Osteocyte (in vitro differentiated cells): ENCODE measurements around the gene LCN6.

DNA sequence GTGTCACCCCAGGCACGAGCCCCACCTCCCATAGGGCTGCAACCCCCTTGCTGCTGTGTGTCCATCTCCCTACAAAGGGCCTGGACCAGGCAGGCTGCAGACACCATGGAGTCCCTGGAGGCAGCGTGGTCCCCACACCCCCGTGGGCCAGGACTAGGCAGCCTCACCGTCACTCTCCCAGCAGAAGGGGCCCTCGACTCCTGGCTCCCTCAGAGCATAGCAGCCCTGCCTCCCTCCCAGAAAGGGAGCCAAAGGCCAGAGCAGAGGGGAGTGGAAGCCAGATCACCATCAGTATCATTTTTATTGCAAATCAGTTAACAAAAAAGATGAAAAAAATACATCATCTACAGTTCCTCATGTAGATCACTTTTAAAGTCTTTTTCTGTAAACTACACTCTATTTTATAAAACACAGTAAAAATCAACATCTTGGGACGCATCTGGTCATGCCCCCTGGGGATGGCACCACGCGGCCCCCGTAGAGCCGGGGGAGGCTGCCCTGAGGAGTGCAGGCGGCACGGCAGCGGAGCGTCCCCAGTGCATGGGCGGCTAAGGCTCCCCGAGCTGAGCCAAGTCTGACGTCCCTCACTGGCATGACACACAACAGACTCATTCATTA, 11.4 kb upstream of the SEC16A start:
- PRO-cap = no peak

DNA sequence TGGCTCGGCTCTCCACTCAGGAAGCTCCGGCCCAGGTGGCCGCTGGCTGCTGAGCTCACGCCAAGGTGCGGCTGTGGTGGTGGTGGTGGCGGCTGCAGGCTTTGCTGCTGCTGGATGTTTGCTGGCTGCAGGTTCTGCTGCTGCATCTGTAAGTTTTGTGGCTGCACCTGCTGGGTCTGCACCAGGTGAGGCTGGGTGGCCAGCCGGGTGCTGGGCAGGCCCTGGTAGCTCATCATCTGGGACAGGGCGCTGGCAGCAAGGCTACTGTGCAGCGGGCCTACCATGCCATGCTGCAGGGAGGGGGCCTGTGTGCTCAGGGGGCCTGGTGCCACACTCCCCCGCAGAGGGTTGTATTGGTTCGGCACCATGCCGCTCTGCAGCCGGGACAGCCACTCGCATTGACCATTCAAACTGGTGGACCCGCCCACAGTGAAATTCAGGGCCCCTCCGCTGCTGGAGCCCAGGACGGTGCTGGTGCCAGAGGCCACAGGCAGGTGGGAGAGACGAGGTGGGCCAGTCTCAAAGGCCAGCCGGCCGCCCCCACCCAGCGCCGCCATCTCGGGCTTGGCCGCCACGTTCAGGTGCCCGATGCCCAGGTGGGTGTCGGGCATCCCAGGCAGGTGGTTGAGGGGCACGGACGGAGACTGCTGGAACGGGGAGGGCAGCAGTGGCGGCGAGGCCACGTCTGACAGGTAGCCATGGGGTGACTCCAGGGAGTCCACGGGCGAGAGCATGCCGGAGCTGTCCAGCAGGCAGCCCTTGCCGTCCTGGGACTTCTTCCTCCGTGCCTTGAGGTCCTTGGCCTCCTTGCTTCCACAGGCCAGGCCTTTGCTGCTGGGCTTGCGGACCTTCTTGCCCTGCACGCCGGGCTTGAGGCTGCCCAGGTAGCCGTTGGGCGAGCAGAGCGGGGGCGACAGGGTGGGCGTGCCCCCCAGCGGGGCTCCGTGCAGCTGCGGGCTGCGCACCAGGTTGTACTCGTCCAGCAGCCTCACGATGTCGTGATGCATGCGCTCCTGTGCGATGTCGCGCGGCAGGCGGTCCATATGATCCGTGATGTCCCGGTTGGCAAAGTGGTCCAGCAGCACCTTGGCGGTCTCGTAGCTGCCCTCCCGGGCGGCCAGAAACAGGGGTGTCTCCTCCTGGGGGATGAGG, 14.0 kb upstream of the SEC16A start:
- PRO-cap = no peak

DNA sequence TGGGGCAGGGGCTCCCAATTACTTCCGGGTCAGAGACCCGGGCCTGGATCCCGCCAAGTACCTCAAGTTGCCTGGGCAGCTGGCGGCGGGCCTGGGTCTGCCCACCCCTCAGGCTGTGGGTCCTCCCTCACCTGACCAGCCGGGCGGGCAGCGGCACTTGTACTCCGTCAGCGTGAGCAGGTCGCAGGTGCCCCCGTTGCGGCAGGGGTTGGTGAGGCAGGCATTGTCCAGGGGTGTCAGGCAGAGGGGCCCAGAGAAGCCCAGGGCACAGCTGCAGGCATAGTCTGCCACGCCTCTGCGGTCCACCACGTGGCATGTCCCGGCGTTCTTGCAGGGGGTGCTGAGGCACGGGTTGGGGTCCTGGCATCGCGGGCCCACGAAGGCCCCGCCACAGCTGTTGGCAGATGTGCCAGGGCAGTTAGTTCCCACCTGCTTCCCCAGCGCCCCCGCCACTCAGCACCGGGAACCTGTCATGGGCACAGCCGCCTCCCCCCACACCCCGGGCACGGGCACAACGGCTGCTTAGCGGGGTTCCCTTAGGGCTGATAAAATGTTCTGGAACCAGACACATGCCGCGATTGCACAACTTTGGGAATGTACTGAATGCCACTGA, 22.2 kb downstream of the NOTCH1 start:
- PRO-cap = no peak

GRCh38 chr9:136526553-136527074, 19.2 kb downstream of the NOTCH1 start:
- PRO-cap = no peak

DNA sequence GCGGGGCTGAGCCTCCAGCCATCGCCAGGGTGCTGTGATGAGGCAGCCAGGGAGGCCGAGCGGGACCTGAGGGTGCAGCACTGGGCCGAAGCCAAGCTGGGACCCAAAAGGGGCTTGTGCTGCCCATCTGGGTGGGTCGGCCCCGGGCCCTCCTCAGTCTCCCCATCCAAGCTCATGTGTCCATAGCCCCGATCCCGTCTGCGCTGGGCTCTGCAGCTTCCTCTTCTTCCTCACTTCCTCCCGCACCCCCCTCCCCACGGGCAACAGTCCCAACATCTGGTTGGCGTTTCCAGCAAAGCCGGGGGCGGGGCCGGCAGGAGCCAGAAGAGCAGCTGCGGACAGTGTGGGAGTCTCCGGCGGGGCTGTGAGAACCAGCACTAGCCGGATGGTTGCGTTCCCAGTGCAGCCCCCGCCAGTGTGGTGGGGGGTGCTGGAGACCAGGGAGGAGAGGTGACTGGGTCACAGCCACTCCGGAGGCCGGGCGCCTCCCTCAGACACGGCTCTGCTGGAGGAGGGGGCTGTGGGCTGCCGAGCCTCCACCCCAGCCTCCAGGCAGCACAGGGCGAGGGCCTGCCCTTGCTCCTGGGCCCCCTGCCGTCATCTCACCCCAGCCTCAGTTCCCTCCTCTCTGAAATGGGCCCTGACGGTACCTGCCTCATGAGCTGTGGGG, 41.3 kb upstream of the NOTCH1 start:
- PRO-cap = unidirectional peak, plus-strand start at position 323 of the sequence

GRCh38 chr9:136619664-136620290, 42.9 kb upstream of the EGFL7 start:
- PRO-cap = no peak

DNA sequence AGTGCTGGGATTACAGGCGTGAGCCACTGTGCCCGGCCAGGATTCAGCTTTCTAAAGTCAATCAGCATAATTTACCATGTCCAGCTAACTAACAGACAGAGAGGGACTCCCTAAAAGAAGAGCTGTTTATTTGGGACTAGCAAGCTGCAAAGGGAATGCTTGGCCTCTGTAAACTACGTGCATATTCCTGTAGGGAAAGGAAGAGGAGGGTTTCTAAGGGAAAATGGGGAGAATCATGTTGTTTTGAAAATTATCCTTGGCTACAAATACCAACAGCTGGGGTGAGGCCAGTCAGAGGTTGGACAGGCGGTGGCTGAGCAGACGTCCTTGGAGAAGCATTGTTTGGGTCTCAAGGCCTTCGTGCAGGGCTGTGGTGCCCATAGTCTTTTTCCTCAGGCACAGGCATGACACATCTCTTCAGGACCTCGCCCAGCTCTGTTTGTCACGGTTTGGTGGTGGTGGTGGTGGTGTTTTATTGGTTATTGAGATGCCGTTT, 27.9 kb upstream of the EGFL7 start:
- PRO-cap = no peak

DNA sequence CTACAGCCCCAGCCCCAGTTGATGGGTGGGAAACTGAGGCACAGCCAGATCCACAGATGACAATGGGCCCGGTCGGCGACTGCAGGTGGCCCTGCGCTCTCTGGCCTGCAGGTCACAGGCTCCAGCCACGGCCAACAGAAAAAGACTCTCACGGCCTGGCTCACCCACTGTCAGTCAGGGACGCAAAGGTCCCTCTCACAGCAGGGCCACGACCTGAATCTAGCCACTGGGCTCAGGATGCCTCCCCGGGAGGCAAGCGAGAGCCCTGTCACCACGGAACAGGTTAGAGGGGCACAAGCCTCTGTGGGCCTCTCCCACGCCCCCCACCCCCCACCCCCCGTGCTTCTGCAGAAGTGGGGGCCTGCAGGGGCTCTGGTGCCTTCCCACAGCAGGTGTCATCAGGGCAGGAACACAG, 17.4 kb upstream of the EGFL7 start:
- PRO-cap = no peak

DNA sequence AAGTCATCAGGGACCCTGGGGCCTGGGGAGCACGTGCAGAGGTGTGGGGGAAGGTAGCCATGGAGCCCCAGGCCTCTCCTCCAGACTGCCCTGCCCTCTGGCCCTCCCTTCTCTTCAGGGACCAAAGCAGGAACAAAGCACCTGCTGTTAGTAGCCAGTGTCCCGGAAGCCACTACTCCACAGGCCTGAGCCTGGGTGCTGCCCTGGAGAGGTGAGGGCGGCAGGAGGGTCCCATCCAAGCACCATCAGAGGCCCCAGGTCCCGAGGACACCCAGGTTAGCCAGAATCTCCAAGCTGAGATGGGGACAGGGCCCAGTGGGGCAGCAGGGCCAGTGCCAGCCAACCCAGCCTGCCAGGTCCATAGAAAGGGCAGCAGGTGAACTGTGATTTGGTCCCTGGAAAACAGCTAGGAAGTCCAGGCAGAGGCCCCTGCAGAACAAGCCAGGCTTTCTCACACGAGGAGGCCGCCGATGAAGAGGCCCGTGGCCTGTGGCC, 2.2 kb downstream of the AGPAT2 start:
- PRO-cap = no peak

GRCh38 chr9:136700875-136702044, 11.1 kb upstream of the DIPK1B start:
- PRO-cap = no peak

DNA sequence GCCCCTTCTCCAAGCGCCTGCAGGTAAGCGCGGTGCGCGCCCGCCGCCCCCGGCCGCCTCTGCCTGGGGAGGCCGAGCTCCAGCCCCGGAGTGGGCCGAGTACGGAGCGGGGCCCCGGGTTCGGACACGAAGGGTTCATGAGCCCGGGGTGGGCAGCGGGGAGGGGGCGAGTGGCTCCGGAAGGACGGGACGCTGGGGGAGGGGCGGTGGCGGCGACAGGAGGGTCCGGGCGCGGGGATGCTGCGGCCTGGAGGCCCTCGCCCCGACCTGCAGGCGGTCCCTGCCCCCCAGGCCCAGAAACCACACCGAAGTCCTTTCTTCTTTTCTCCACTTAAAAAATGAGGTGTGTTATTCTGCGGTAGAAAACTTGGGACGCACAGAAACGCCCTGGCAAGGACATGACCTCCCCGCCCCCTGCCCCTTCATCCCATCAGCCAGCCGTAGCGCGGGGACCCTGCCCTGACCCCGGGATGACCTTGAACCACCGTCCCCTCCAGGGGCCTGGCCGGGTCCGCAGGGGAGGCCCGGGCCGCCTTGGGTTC, 405 bp downstream of the DIPK1B start:
- PRO-cap = no peak

DNA sequence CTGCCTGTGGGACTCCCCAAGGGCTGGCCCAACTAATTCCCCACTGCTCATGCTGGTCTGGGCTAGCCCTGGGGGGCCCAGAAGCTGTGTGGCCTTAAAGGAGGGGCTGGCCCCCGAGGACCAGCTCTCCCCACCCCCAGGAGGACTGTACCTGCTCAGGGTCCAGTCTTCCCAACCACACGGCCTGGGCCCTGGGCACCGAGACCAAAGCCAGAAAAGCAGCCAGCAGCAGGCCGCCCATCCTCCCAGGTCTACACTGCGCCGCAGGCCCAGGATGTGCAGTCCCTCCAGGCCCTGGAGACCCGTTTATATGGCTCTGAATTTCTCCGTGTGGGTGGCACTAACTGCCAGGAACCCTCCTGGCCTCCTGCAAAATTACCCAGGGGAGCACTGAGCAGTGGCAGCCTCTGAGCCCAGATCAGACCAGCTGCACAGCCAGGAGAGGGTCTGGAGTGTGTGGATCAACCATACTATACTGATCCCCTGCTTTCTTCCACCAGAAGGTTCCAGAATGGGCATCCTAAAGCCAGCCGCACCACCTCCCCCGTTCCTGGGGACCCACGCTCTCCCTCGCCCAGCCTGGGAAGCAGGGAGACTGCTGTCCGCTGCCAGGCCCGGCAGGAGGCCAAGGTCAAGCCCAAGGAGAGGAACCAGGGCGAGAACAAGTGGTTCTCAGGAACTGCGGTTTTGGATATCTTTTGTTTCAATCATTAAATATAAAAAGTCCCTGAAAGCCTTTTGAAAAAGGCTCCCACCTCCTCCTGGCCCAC, at the start of gene LCN6:
LCN6 (minus strand) TSS at position 283 of the 770 bp plus-strand sequence.
- PRO-cap = no peak

- PRO-cap = no peak
Measured at GRCh38 chr9:136757144-136757343, 999 bp downstream of the LCN8 start.

- PRO-cap = no peak
Measured at GRCh38 chr9:136827213-136828188, 14.8 kb upstream of the AJM1 start.

DNA sequence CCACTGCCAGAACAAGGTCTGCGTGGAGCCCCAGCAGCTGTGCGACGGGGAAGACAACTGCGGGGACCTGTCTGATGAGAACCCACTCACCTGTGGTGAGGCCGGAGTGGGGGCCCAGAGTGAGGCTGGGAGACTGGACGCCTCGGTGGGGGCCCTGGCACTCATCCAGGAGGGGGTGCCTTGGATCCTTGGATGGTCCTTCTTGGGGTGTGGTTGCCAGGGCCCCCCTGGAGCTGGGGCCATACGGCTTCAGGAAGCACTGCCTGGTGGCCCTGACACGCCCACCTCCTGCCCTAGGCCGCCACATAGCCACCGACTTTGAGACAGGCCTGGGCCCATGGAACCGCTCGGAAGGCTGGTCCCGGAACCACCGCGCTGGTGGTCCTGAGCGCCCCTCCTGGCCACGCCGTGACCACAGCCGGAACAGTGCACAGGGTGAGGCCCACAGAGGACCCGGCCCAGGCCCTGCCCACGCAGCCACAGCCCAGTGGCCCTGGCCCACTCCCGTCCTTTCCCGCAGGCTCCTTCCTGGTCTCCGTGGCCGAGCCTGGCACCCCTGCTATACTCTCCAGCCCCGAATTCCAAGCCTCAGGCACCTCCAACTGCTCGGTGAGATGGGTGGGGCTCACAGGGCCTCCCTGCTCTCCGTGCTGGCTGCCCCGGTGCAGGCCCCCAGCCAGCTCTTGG, 2.2 kb downstream of the MAMDC4 start:
- PRO-cap = no peak

DNA sequence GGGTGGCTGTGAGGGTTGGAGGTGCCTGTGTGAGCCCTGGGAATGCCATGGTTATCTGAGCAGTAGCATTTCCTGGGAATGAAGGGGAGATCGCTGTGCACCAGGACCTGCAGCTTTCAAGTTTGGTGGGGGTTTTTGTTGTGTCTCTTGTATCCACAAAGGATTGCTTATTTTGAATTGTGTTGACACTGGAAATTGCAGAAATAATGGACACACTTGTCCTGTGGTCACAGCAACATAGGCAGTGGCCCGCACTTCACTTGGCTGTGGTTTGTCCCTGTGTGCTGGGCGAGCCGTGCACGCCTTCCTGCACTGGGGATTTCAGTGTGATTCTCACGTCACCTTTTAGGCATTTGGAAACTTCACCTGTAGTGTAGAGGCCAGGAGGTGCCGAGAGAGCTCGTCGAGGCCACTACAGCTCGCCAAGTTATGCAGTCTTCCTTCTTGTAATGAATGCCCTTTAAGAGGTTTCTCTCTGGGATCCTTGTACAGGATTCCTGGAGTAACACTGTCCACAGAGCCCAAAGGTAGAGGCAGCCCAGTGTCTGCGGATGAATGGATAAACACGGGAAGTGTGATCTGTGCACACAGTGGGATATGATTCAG, 14.6 kb downstream of the TRAF2 start:
- PRO-cap = no peak

GRCh38 chr9:136964115-136964585, 12.1 kb downstream of the LCN12 start:
- PRO-cap = no peak

DNA sequence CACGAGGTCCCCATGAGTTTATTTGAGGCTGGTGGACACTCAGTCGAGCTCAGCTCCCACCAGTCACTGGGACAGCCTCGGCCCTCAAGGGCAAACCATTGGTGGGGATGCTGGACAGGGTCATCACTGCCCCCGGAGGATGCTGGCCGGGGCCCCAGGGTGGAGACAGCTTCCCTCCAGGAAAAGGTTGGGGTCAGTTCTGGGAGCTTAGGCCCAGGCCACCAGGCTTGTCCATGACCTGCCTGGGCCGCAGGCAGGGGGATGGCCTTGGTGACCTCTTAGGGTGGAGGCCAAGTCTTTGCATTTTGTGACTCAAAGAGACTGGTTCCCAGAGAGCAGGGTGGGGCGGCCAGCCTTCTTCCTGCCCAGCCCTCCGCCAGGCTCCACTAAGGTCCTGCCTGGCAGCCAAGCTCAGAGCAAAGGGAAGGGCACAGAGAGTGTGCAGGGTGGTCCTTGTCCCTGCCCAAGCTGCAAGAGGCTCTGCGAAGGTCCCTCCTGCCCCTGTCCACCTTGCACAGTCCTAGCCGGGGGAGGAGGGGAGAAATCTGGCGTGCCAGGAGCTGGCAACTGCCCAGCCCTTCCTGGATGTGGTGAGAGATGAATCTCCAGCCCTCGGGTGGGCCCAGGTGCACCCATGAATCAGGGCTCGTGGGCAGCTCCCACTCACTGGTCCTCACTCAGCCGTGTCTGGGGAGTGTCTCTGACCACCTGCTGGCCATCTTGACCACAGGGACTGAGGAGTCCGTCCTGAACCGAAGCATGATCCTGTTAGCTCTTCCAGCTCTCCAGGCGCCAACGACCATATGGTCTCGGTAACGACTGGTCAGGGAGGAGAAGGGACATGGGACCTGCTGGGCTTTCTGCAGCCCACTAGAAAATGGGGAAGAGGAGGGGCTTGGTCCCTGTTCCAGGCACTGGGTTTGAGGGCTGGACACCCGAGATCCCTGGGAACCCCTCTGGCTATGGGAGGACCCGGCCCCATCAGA, 2.3 kb upstream of the PTGDS start:
- PRO-cap = no peak

GRCh38 chr9:136975651-136976100, 1.6 kb upstream of the PTGDS start:
- PRO-cap = no peak

DNA sequence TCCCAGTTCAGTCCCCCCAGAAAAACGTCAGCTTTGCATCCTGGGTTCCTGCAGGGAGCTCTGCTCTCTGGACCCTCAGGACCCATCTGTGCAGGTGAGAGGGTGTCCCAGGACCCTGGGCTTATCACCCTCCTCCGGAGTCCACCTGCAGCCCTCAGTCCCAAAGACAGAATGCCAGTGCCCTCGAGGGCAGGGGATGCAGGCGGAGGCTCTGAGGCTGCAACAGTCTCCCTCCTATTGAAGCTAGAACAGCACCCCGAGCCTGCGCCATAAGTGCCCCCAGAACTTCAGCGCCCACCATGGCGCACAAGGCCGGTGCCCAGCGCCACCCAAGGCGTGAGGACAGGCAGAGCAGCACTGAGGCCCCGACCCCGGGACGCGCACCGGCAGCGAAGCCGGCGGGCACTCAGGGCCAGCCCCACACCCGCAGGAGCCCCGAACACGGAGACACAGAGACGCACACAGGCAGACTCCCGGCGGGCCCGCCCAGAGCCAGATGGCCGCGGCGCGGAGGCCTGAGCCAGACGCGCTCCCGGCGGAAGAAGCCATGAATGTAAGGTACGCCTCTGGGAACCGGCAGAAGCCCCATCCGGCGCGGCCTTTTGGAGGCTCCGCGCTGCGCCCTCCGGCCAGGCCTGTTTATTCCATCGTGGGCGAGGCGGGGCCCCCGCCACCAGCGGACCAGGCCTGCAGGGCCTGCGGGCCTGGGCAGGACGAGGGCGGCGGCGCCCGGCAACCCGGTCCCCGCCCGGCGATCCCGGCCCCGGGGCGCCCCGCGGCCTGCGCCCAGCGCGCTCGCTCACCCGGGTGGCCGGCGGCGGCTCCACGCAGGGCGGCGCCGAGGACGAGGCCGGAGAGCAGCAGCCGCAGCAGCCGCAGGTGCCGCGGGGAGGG, 655 bp downstream of the NPDC1 start:
- PRO-cap = unidirectional peak, plus-strand start at position 495 of the sequence; unidirectional peak, plus-strand start at position 692 of the sequence